H7 (cell line): ENCODE results near the gene WDR36.

GRCh38 chr5:107217659-107218426 is 452.9 kb downstream of the EFNA5 start:
- RAMPAGE, long total RNA = no peak

- RAMPAGE, long total RNA = no peak
Observed at GRCh38 chr5:107365206-107366334, 305.2 kb downstream of the EFNA5 start.

- RAMPAGE, long total RNA = no peak
Observed at GRCh38 chr5:107542334-107542977, 128.3 kb downstream of the EFNA5 start.

GRCh38 chr5:107562179-107563056 is 108.3 kb downstream of the EFNA5 start:
- RAMPAGE, long total RNA = no peak

GRCh38 chr5:107633316-107633886 is 37.3 kb downstream of the EFNA5 start:
- RAMPAGE, long total RNA = no peak

GRCh38 chr5:107668714-107669172 is 2.0 kb downstream of the EFNA5 start:
- RAMPAGE, long total RNA = no peak

- RAMPAGE, long total RNA = no peak
Observed at GRCh38 chr5:107671154-107671370, 325 bp upstream of the EFNA5 start.

DNA sequence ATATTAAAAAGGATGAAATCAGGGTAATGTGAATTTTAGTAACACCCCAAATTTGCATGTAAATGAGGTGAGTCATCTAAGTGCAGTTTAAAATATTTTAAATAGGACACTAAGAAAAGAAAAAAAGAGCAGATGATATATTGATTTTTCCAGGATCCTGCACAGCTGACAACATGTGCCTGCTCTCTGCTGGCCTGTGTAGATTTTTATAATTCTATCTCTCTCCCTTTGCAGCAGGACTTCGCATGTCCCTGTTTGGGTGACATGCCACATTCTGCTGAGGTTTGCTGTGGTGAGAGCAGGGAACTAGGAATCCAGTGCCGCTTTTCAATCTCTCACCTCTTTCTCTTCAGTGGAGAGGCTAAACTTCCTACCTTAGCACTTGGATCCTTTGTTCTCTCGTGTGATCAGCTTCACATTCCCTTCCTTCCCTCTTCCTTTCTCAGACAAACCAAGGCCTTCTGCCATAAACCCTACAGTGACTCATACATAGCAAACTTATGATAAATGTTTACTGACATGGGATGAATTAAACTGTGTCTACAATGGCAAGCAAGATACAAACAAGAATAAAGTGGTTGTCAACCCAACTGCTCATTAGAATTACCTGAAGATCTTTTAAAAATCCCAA is 198.8 kb upstream of the EFNA5 start:
- RAMPAGE, long total RNA = no peak

DNA sequence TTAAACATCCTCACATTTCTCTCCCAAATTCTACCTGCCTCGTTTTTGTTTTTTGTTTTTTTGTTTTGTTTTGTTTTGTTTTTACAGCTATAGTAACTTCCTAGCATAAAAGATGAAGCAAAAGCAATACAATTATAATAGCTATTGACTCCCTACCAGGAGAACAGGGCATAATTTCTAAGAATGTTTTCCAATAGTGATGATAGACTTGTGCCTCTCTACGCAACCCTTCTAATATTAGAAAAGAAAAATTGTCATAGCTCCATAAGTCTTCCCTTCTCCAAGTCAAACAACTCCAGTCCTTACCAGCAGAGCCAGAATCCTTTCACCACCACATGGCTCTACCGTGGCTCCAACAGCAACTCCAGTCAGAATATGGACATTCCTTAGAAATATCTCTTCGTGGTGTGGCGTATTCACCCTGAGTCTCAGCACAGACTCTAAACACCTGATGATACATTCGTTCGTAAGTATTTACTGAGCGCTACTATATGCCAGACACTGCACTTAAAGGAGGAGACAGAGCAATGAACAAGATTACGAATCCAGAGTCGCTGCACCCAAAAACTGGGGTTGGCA is 3.5 kb downstream of the FBXL17 start:
- RAMPAGE, long total RNA = no peak

DNA sequence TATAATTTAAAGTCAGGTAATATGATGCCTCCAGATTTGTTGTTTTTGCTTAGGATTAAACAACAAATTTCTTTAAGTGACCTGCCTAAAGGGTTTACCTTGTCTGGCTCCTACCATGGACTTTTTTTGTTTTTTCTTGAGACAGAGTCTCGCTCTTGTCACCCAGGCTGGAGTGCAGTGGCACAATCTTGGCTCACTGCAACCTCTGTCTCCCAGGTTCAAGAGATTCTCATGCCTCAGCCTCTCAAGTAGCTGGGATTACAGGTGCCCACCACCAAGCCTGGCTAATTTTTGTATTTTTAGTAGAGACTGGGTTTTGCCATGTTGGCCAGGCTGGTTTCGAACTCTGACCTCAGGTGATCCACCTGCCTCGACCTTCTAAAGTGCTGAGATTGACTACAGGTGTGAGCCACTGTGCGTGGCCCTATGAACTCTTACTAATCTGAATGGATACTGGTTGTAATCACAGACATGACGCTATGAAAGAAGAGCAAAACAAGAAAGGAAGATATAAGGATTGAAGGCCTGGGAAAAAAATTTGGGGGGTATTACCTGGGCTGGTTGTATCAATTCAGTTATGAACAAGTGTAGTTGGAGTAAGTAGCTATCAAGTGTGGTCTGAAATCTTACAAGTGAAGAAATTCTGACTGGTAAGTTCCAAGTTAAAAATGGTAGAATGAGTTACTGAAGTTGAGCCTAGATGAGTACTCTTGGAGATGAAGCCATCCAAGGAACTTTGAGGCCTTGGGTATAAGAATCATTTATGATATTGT is 164.7 kb downstream of the FER start:
- RAMPAGE, long total RNA = no peak

- RAMPAGE, long total RNA = no peak
Observed at GRCh38 chr5:109701732-109702096, 12.0 kb downstream of the MAN2A1 start.

GRCh38 chr5:109805380-109805996 is 115.8 kb downstream of the MAN2A1 start:
- RAMPAGE, long total RNA = no peak

DNA sequence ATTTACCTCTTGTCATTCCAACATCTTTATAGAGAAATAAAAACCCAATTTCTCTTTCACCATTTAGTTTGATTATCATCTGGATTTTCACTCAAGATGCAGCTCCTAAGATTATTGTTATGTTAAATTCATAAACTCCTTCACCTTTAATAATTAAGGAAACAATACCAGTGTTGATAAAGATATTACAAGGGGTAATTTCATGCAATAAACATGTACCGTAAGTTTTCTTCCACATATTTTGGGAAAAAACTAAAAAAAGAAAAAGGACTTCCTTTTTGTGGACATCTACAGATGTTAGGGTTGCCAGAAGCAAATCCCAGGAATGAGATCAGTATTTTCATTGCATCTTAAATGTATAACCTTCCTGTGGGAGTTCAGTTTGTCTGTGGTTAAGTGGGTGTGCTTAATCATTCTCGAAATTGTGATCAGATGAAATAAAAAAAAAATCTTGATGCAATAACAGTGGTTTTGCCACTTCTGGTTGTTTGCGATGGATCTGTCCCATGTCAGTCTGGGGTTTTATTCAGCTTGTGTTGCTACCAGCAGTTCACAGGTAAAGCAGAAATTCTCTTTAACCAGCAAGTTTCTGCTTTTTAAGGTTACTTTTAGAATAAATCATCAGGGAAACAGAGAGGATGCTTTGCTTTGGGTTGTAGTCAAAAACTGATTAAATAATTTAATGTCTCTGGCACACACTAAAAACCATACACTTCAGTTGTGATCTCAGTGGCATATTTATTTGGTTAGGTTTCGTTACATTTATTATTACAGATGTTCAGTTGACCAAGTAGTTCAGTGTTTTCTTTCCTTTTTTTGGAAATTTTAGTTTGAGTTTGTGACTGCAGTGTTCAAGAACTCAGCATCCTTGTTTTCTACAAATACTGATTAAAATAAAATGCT is 179.0 kb downstream of the MAN2A1 start:
- RAMPAGE, long total RNA = no peak

DNA sequence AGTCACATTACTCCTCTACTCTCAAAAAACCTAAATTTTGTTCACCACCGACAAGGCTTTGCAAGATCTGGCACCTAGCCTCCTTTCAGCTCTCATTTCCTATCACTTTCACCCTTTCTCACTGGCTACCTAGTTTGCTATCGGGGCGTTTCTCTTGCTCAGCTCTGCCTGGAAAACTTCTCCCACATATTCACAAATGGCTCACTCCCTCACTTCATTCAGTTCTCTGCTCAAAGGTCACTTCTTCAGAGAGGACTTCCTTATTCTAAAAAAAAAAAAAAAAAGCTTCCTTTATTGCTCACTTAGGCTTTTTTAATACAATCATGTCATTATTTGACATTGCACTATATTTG is 2.1 kb upstream of the SLC25A46 start:
- RAMPAGE, long total RNA = no peak

- RAMPAGE, long total RNA = start-site peak on the plus strand at chr5:111092351-111092365, 42 reads
Observed at GRCh38 chr5:111091935-111092985, at the start of gene WDR36. WDR36 (plus strand) TSS chr5:111092348.

DNA sequence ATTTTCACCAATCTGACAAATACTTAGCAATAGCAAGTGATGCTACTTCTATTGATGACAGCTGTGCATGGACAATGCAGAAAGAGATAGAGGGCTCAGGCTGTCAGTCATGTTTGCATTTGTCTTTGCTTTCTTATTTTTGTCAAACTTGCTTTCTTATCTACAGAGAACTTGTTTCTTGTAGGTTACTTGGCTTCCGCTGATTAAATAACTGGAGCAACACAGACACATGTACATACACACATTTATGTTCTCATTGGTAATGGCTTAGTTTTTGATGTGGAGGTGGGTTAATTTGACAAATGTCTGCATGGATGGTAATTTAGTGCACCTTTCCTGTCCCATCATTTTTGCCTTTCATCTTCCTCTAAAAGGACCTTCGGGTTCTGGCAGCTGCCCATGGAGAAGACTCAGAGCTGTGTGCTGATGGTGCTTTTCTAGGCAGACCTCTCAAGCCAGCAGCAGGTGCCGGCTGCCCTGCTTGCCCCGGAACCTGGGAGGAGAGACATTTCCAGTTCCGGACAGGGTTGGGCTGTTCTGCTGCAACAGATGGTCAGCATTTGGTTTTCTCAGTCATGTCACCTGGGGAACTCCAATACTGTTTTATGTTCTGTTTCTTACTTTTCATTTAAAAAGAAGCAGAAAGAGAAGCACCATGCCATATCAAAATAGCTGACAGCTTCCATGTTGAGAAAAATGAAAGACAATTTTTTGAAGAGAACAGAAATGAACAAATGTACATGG is 28.9 kb downstream of the CAMK4 start:
- RAMPAGE, long total RNA = no peak

- RAMPAGE, long total RNA = no peak
Observed at GRCh38 chr5:111551605-111552630, 39.6 kb upstream of the STARD4 start.

DNA sequence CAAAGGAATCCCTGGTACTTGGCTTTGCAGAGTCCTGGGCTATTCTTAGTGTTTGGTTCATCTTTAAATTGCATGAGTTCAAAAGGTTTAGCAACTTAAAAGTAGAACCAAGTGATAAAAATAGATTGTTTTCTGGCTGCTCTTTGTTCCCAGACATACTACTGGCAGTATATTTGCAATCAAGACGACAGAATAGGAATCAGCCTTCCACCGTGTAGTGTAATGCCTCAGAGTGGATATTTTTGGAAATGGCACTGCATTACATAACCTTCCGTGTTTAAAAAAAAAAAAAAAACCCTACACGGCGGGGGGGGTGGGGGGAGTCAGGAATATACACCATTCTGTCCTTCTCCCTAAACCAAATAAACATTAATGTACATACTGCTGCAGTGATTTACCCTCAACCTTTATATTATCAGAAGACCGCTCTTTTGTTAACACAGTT is 954 bp downstream of the NREP start:
- RAMPAGE, long total RNA = no peak

DNA sequence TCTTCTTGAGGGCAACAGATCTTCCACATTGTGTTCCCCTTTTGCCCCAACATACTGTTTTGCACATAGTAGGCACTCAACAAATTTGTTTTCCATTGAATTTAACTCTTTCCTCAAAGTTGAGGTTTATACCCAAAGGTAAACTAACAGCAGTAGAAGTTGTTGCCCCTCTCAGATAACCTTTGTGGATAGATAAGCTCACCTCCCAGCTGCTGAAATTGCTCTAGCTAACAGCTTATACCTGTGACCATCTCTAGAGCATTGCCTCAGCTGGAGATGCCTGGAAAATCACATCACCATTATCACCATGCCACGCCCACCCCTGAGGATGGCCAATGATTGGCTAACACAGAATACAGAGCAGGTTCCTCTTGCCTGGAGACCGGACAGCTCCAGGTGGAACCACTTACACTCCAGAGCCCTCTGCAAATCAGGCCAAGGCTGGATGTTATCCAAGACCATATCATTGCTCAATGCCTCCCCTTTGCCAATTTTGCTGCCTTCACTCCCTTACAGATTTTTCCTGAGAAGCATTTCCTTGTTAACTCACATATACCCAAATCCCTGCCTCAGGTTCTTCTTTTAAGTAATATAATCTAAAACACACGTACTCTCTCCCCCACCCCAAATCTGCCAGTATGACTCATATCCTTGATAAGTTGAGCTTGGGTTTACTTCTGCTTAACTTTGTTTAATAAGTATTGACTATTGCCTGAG is 309.8 kb downstream of the EPB41L4A start:
- RAMPAGE, long total RNA = no peak

GRCh38 chr5:112162098-112162455 is 257.0 kb downstream of the EPB41L4A start:
- RAMPAGE, long total RNA = no peak